LNCaP clone FGC (cell line): ENCODE measurements around a stretch of chr19.

DNA sequence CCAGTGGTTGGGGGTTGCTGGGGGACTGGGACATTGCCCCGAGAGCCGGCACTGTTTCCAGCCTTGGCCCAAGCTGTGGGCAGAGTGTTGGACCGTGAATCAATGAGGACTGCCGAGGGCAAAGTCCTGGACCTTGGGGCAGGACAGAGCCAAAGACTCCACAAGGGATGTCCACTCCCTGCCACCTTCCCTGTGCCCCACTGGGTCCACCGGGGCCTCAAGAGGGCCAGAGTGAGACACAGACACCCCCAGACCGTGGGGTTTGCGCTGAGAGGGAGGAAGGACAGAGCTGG is 11.7 kb downstream of the MAST3 start:
- RRBS, 2 experiments = no CpG with 5 or more reads among the region's 7 CpGs

DNA sequence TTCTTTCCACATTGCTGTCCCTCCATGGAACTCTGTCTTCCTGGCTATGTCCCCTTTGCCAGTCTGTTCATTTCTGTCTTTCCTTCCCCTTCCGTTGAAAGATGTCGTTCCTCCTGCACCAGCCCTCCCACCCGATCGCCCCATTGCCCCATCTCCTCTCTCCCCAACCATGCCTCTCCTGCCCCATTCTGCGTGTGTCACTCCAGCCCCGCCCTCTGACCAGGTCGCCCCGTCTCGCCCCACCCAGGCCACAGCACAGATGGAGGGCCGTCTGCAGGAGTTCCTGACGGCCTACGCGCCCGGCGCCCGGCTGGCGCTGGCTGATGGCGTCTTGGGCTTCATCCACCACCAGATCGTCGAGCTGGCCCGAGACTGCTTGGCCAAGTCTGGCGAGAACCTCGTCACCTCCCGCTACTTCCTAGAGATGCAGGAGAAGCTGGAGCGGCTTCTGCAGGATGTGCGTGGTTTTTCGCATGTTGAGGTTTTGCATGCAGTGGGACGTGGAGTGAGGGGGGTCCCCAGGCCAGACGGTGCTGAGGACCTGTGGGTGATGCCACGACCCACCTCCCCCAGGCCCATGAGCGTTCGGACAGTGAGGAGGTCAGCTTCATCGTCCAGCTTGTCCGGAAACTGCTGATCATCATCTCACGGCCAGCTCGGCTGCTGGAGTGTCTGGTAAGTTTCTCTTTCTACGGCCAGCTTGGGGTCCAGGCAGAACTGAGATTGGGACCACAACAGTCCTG is 26.3 kb downstream of the MAST3 start:
- RRBS, 2 experiments = no CpG with 5 or more reads among the region's 37 CpGs

DNA sequence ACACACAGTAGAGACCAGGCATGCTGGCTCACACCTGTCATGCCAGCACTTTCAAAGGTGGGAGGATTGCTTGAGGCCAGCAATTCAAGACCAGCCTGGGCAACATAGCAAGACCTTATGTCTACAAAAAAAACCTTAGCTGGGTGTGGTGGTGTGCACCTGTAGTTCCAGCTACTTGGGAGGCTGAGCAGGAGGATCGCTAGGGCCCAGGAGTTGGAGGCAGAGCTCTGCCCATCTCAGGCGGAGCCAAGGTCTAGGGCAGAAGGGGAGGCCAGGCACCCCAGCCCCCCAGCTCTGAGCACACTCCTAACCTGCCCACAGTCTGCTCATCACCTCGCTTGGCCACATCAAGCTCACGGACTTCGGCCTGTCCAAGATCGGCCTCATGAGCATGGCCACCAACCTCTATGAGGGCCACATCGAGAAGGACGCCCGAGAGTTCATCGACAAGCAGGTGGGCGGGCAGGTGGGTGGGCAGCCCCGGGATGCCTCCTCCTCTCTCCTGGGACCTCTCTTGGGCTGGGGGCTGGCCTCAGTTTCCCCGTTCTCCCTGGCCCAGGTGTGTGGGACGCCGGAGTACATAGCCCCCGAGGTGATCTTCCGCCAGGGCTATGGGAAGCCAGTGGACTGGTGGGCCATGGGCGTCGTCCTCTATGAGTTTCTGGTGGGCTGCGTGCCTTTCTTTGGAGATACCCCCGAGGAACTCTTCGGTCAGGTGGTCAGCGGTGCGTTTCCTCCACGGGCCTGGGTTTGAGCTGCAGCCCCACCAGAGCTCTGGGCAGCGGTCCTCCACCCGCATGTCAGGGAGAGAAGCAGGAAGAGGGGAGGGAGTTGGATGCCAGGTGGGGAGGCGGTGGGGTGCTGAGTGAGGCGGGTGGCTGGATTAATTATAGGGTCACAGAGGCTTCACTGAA is 18.4 kb upstream of the PIK3R2 start:
- RRBS, 2 experiments = 79% methylated on average over 4 of the region's 29 CpGs

- RRBS, 2 experiments = no CpG with 5 or more reads among the region's 4 CpGs
Measured at GRCh38 chr19:18146288-18146581, 6.7 kb upstream of the PIK3R2 start.

- RRBS, 2 experiments = 92 to 96% methylated on average over 2 of the region's 6 CpGs
Measured at GRCh38 chr19:18147671-18148017, 5.3 kb upstream of the PIK3R2 start.

DNA sequence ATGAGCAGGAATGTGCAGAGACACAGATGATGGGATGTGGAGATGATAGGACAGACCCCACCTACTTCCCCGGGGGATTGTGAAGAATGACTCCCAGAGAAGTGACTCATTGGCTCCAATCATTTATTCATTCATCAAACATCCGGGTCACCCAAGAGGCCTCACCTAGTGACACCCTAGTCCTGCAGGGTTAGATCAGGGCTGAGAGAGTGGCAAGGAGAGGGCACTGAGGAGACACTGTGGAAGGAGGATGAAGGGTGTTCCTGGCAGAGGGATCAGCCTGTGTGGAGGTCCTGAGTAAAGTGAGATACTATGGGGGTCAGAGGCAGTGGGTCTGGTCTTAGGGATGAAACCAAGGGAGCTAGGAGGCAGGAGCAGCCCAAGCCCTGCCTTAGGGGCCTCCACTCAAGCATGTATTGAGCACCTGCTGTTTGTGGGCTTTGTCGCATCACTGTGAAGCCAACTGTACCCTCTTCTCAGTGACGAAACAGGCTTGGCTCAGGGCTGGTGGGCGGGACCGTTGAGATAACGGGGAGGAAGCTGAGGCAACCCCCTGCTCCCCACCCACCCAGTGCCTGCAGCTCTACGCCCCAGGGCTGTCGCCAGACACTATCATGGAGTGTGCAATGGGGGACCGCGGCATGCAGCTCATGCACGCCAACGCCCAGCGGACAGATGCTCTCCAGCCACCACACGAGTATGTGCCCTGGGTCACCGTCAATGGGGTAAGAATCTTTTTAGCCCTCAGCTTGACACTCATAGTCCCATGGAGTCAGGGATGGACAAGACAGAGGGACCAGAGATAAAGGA is 3.2 kb downstream of the IFI30 start:
- RRBS, 2 experiments = 20 to 50% methylated on average over 1 of the region's 16 CpGs

DNA sequence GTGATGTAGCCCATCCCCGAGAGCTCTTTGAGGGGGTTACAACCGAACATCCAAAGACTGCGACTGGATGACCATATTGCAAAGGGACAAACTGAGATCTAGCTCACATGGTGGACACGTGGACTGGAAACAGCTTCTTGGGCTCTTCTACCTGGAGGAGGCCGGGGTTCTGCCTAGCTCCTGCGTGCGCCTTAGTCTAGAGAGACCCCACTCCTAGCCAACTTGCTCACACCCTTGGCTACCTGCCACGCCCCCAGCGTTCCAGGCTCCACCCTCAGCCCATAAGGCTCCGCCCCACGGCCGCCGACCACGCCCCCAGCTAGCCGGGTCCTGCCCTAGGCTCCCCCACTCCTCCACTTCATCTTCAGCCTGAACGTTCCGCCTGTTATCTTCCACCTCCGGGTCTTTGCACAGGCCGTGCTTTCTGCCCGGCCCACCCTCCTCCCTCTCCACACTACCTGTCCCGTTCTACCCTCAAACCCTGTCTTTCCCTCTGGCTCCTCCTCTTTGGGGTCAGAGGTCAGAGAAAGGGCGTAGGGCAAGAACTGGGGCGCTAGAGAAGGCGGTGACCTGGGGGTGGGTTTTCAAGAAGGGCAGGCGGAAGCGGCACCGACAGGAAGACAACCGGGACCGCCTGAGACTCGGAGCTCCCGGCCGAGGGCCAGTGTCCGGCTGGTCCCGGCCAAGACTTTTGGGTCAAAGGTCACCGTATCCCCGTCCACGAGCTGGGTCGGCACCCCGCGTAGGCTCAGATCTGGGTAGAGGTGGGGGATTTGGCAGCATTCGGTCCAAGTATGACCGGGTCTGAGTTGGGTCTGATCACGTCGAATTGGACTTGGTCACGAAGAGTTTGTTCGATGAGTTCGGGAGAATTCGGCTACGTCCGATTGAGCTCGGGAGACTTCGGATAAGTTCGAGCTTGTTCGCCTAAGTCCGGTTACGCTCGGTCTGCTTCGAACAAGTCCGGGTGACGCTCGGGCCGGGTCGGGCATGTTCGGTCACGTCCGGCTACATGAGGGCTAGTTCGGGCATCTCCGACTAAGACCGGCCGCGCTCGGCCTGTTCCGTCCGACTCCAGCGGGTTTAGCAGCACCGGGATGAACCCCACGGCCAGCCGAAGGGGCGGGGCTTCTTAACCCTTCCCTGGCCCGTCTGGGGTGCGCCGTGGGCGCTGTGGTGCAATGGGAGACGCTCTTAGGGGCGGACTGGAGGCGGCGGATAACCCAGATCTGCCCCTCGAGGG is 2.2 kb downstream of the PDE4C start:
- RRBS, 2 experiments = 22 to 24% methylated on average over 14 of the region's 88 CpGs

DNA sequence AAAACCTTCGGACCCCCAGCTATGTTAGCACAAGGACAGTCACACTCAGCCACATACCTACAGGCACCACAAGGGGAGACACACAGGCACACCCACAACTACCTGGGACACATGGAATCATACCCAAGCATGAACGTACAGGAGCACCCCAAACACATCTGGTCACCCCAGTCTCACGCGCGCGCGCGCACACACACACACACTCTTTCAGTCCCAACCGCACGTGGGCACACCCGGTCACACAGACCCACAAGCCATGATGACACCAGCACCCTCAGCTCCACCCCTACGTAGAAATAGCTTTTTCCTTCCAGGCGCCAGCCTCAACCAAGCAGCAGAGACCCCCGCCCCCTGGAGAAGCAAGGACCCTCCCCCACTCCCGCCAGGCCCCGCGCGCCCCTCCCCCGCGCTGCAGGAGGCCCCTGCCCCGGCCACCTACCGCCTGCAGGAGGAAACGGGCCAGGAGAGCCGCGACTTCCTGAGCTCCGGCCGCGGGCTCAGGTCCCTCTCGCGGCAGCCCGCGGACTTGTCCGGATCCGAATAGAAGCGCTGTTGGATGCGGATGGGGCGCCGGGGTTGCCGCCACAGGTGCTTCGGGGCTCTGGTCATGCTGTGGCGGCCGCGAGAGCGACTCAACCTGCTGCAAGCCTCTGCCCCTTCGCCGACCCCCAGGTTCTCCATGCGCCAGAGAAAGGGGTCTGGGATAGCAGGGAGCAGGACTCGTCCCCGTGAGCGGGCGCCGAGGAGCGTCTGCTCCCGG is 6.5 kb upstream of the PDE4C start:
- RRBS, 2 experiments = 12 to 23% methylated on average over 13 to 16 of the region's 54 CpGs

DNA sequence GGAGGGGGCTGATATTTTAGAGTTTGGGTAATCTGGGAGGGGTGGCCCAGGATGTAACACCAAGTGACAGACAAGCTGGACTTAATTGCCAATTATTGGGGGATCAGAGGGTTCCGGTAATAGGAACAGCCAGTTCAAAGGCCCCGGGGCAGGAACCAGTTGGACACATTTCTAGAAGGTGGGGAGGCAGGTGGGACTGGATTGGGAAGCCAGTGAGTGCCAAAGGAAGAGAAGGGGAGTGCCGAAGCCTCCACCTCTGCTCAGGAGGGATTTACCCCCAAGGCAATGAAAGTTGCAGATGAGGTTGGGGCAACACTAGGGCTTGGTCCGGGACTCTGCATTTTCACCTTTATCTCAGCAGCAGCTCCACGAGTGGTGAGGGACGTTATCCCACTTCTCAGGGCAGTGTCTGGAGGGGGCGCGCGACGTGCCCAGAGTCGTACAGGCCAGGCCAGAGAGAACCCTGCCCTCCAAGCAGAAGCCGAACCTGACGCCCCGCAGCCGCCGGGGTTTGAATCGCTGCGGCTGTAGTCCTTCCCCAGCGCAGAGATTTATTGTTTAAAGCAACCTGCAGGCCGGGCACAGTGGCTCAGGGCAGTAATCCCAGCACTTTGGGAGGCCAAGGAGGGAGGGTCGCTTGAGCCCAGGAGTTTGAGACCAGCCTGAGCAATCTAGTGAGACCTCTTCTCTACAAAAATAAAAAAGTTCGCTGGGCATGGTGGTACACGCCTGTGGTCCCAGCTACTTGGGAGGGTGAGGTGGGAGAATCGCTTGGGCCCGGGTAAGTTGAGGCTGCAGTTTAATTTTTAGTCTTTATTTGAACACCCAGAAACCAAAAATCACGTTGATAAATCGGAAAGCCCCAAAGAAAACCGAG is 5.8 kb upstream of the JUND start:
- RRBS, 2 experiments = 88 to 92% methylated on average over 5 of the region's 28 CpGs

GRCh38 chr19:18294387-18295186 is 13.2 kb upstream of the JUND start:
- RRBS, 2 experiments = 37 to 44% methylated on average over 3 of the region's 15 CpGs

DNA sequence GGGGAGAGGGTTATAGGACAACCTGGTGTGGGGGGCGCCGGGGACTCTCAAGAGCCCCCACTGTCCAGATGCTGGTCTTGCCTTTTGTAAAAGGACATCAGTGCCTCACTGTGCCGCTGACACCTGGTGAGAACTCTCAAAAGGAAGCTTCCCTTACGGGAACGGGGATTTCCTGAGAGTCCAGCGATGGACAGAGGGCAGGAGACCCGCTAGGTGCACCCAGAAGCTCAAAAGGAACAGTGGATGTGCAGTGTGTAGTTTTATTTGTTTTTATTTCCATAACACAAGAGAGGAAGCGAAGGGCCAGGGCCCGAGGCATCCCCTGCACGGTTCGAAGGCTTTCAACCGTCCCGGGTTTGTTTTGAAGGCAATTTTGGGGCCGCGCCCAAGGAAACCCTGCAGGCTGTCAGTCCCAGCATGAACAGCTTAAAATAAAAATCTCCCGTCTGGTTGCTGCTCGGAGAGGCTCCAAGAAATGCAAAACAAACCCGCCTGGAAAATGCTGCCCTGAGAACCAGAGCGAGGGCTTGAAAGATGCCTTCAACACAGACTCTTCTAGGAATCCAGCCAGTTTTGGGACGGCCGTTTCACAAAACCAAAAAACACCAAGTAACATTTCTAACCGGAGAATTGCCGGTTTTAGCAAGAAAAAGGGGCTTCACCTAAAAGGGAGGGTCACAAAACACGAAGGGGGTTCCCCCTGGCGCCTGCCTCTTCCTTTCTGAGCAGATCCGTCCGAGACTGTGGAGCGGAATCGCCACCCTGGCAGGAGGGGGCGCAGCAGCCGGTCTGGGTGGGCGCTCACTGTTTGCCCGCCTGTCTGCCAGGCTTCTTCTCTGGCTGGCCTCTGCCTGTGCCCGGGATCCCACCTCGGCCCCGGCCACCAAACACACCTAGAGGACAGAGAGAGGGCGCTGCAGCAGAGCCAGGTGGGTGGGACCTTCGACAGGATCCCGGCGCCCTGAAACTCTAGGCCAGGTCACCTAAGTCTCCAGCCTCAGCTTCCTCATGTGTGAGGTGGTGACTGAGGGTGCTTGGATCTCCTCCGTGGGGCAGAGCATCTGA is 15.9 kb downstream of the LSM4 start:
- RRBS, 2 experiments = 95 to 96% methylated on average over 7 of the region's 41 CpGs

- RRBS, 2 experiments = no CpG with 5 or more reads among the region's 23 CpGs
Measured at GRCh38 chr19:18310500-18311168, 12.2 kb downstream of the LSM4 start.

DNA sequence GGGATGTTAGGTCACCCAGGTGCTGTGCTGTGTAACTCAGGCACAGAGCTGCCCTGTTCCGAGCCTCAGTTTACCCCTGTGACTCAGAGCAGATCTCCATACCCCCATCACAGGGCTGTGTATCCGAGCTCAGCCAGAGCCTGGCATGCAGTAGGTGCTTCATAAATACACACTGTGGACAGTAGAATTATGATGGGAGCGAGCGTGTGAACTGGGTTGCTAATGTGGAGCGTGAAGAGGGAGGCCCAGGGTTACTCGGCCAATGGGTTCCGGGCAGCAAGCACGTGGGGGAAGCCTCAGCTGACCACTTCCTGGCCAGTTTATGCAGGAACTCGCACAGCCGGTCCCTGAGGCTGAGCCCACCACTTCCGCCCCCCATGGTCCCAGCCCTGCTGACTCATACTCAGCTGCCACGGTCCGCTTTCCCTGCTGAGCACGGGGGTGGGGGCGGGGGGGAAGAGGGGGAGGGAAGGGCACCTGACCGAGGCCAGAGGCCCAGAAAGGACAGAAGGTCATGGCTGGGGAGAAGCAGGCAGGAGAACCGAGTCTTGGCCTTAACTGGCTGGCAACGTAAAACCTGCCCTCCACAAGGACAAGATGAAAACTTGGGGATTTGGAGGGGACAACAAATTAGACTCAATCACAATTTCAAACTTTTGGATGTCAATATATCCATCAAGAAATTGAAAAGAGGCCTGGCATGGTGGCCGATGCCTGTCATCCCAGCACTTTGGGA is 11.6 kb upstream of the GDF15 start:
- RRBS, 2 experiments = 91 to 97% methylated on average over 4 of the region's 19 CpGs

- RRBS, 2 experiments = 100% methylated on average over 1 of the region's 11 CpGs; no CpG with 5 or more reads in 1 of the 2 experiments
Measured at GRCh38 chr19:18440291-18440859, 2.4 kb upstream of the ISYNA1 start.

DNA sequence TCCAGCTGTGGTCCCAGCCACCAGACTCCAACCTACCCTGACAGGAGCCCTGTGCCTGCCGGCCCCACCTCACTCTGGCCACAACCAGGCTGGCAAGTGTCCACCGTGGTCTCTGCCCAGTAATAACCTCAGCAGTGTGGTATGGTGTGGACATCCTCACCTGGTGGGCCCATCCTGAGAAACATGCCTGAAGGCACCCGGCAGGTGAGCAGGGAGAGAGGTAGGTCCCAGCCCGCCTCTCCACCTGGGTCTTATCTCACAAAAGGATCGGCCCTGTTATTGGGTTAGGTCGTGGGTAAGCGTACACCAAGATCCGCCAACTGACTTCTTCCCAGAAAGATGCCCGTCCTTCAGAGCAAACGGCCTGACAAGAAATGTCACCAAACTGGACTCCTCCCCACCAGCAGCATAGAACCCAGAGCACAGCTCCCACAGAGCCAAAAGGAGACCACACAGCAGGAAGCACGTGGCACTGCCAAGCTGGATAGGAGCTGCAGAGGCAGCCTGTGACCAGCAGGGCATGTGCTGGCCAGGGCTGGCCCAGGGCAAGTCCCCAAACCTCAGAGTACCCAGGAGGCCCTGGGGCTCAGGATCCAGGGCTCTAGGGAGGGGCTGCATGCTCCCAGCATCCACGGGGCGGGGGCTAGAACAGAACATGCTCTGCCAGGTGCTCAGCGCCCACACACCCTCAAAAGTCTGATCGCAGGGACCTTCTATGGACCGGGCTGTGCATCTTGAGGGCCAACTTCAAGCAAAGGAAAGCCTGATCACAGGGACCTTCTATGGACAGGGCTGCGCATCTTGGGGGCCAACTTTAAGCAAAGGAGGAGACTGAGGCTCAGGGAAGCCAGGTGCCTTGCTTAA is 33.7 kb downstream of the ELL start:
- RRBS, 2 experiments = no CpG with 5 or more reads among the region's 17 CpGs

GRCh38 chr19:18493889-18494657 is 27.8 kb downstream of the ELL start:
- RRBS, 2 experiments = no CpG with 5 or more reads among the region's 13 CpGs

DNA sequence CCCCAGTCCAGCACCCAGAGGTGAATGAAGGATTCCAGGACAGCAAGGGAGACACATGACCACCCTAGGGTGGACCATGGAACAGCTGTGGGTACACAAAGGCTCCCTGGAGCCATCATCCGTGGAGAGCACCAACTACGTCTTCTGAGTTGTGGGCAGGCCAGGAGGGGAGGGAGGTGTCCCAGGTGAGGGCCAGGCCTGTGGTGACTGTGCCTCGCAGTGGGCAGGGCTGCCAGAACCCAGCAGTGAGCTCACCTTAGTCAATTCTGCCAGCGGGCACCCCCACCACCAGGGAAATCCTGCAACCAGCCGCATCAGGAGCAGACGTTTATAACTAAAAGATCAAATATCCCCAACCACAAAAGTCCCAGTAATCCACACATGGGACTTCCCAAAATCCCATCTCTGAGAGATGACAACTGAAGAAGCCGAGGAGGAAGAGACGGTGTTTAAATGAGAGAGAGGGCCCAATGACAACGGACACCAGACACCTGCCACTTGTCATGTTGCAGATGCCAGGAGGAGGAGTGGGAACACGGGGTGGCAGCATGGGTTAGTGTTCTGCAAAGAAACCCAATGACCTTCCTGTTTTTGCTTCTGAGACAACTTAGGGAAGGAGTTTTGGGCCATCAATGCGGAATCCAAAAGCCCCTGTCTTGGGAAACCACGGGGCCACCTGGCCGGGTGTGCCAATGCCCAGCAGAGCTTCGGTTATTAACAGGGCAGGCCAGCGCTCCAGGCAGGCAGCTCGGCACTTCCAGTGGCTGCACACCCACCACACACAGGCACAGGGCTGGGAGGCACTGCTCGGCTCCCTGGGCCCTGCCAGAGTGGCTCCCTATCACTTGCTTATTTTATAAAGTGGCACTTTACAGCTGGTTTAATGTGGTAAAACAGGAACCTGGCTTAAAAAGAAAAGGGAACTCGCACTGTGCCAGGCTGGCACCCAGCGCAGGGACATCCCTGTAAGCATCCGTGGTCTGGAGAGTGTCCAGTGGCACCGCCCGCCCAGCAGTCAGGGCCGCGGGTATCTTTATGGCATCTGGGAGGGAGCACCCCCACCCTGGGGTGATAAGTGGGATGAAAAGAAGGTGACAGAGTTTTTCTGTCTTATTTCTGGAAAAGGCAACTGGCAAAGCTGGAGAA is 19.3 kb downstream of the ELL start:
- RRBS, 2 experiments = no CpG with 5 or more reads among the region's 24 CpGs

GRCh38 chr19:18503353-18503736 is 18.5 kb downstream of the ELL start:
- RRBS, 2 experiments = no CpG with 5 or more reads among the region's 9 CpGs

DNA sequence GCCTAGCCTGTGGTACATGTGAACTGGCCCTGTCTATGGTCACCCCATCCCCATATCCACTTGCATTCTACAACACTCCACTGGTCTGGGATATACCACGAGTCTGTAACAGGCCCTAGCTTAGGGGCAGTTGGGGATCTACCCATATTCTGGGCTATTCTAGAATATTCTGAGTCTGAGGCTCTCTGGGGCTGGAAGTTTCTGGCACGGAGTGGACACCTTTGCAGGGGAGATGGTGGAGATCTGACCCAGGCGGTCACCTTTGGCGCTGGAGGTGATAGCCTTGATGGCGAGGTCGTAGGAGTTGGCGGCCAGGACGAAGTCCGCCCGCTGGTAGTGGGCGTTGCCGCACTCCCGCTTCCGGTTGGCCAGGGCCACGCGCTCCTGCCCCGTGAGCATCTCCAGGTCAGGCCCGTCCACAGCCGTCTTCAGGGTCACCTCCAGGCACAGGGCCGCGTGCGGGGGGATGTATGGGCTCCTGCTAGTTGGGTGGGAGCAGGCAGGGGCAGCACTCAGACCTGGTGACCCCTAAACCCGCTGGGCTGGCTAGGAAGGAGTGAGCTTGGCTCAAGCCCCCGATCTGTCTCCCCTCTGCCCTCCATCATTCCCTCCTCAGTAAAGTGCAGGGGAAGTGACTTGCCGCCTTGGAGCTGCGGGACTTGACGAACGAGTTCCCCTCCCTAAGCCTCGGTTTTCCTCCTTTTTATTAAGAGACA is 5.3 kb downstream of the FKBP8 start:
- RRBS, 2 experiments = no CpG with 5 or more reads among the region's 29 CpGs

DNA sequence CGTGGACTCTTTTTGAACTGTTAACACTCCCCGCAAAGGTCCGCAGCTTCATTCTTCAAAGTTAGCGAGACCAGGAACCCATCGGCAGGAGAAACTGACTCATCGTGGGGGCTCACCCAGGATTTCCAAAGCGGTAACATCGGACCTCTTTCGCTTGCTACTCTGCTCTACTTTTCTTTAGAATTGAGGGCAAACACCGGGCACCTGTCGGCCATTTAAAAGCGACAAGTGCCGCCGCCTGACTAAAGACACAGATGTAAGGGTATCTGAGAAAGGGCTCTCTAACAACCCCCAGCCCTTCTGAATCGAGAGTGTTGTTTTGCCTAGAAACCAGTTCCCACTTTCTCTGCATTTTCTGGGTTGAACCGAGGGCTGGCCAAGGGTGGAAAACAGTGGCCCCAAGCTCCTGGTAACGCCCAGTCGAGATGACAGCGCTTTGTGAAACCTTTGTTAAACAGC is 5.8 kb downstream of the UBA52 start:
- RRBS, 2 experiments = no CpG with 5 or more reads among the region's 19 CpGs